HTR-8/SVneo (cell line): ENCODE measurements around a stretch of chr13.

DNA sequence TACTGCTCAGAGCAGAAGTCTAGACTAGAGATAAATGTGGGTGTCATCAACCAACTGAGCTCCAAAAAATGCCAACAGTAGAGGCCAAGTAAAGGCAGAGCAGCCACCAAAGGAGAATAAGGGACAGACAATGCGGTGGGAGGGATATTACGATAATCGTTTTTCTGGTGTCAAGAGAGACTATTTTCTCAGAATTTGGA is 109.4 kb downstream of the SGCG start:
- RRBS = no CpG with 5 or more reads among the region's 3 CpGs

GRCh38 chr13:23367892-23368324 is 65.6 kb downstream of the SACS start:
- RRBS = 97% methylated on average over 1 of the region's 6 CpGs

- RRBS = no CpG with 5 or more reads among the region's 4 CpGs
Measured at GRCh38 chr13:23491475-23491905, 58.0 kb upstream of the SACS start.

GRCh38 chr13:23546860-23547763 is 23.1 kb upstream of the TNFRSF19 start:
- RRBS = 95% methylated on average over 1 of the region's 37 CpGs

GRCh38 chr13:23578435-23579031 is 8.3 kb downstream of the TNFRSF19 start:
- RRBS = 2% methylated on average over 20 of the region's 38 CpGs

GRCh38 chr13:23762598-23763052 is 126.6 kb downstream of the MIPEP start:
- RRBS = no CpG with 5 or more reads among the region's 6 CpGs

GRCh38 chr13:23950968-23951382 is 61.8 kb upstream of the MIPEP start:
- RRBS = no CpG with 5 or more reads among the region's 2 CpGs

DNA sequence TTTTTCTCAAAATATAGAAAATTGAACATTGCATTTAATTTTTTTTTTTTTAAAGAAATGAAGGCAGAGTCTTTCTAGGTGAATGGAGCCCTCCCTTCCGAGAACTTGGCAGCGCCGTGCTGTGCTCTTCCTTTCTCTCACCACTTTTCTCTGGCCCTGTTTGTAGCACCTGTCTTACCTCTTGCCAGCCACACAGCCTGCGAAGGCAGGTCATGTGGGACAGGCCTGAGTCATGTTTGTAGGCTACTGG is 52.9 kb upstream of the C1QTNF9 start:
- RRBS = no CpG with 5 or more reads among the region's 4 CpGs

DNA sequence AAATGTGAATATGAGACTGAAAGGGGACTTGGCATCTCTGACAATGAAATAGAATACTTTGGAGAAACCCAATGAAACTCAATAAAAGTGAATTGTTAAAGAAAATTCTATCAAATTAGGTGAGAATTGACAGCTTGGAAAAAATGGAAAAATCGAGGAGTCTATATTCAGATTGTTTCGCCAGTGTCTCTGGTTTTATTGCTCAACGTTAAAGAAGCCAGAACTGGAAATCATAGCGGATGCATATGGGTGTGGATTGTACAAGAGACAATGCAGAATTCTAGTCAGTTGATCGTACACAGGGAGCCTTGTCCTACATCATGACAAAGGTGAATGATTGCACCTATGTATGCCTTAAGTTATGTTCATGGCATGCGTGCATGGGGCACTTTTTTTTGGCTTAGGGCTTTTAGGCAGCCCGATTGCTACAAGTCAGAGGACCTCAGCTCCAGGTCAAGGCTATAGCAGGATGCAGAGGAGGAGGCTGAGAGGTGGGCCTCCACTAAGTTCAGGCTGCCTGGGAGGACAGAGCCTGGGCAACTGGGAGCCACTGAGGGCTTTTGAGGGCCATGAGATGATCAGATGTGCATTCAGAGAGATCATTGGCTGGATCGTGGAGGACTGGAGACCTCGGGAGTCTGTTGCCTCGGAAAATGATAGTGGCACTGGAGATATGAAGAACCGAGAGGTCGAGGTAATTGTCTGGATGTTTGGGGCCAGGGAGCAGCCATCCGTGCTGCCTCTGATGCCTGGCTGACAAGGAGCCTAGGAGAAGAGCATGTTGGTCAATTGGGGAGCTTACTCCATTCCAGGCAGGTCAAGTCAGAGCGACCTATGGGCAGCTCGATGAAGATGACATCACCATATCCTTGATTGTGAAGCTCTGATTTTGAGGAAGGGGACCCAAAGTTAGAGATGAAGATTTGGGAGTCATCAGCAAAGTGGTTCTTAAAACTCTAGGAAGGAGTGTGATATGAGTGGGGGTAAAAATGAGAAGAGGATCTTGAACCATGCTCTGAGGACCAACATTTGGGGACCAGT is 48.5 kb upstream of the C1QTNF9 start:
- RRBS = no CpG with 5 or more reads among the region's 15 CpGs

DNA sequence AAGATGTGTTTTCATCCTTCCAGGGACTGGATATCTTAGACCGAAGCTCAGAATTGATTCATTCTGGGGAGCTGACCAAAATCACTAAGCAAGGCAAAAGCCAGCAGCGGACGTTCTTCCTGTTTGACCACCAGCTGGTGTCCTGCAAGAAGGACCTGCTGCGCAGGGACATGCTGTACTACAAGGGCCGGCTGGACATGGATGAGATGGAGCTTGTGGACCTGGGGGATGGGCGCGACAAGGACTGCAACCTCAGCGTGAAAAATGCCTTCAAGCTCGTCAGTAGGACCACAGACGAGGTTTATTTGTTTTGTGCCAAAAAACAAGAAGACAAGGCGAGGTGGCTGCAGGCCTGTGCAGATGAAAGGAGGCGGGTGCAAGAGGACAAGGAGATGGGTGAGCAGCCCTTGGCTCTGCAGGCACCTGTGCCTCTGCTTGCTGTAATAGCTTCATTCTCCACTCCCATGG is 12.0 kb upstream of the C1QTNF9 start:
- RRBS = no CpG with 5 or more reads among the region's 12 CpGs

DNA sequence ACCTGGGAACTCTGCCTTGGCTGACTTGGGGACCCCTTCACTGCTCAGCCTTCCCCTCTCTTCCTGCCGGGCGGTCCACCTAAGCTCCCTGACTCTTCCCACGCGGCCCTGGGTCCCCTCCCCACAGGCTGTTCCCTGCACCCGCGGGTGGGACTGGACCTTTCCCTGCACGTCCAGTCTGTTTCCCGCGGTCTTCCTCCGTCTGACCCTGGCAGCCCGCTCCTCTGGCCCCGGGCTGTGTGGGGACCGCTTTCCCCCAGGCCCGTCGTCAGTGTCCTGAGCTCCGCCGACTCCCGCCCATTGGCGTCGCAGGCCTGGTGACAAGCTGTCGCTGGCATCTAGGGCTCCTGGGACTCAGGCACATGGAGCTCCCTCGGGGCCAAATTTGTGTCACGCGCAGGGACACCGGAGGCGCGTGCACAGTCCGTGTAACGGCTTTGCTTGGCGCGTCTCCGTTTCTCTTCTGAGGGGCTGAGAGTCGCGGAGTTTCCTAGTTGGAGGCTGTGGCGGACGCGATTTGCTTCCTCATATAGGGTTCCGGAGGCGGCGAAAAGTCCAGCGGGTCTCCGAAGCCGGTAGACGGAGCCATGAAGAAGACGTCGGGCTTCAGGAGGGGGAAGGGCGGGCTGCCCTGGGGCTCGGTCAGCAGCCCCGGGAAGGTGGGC is 28.9 kb upstream of the PARP4 start:
- RRBS = no CpG with 5 or more reads among the region's 49 CpGs

DNA sequence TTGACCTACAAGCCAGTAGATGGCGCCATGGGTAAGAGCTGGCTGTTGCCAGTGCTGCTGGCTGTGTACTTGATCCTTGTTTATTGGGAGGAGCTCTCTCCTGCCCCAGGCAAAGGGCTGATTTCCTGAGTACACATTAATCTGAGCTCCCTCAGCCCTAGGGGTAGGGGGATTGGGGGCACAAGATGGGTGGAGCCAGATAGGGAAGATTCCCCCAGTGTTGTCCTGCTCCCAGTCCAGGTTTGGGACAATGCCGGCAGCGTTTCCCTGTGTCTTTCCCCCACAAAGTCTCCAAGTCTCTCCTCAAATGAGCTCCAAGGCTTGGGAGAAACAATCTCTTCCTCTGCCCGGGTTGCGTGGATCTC is 67.9 kb upstream of the PARP4 start:
- RRBS = no CpG with 5 or more reads among the region's 5 CpGs

- RRBS = no CpG with 5 or more reads among the region's 4 CpGs
Measured at GRCh38 chr13:24598363-24598730, 81.9 kb upstream of the ATP12A start.

GRCh38 chr13:24685678-24685877 is 5.4 kb downstream of the ATP12A start:
- RRBS = no CpG with 5 or more reads among the region's 5 CpGs

DNA sequence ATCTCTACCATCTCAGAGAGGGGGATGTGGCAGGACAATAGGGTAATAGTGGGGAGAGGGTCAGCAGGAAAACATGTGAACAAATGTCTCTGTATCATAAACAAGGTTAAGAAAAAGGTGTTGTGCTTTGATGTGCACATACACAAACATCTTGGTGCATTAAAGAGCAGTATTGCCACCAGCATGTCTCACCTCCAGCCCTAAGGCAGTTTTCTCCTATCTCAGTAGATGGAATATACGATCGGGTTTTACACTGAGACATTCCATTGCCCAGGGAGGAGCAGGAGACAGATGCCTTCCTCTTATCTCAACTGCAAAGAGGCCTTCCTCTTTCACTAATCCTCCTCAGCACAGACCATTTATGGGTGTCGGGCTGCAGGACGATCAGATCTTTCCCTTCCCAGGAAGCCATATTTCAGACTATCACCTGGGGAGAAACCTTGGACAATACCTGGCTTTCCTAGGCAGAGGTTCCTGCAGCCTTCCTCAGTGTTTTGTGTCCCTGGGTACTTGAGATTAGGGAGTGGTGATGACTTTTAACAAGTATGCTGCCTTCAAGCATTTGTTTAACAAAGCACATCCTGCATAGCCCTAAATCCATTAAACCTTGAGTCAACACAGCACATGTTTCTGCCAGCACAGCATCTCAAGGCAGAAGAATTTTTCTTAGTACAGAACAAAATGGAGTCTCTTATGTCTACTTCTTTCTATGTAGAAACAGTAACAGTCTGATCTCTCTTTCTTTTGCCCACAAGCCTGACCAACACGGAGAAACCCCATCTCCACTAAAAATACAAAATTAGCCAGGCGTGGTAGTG is 34.3 kb upstream of the CENPJ start:
- RRBS = no CpG with 5 or more reads among the region's 6 CpGs

GRCh38 chr13:25017801-25018307 is 78.1 kb upstream of the PABPC3 start:
- RRBS = no CpG with 5 or more reads among the region's 39 CpGs

- RRBS = no CpG with 5 or more reads among the region's 48 CpGs
Measured at GRCh38 chr13:25046912-25047755, 48.8 kb upstream of the PABPC3 start.

DNA sequence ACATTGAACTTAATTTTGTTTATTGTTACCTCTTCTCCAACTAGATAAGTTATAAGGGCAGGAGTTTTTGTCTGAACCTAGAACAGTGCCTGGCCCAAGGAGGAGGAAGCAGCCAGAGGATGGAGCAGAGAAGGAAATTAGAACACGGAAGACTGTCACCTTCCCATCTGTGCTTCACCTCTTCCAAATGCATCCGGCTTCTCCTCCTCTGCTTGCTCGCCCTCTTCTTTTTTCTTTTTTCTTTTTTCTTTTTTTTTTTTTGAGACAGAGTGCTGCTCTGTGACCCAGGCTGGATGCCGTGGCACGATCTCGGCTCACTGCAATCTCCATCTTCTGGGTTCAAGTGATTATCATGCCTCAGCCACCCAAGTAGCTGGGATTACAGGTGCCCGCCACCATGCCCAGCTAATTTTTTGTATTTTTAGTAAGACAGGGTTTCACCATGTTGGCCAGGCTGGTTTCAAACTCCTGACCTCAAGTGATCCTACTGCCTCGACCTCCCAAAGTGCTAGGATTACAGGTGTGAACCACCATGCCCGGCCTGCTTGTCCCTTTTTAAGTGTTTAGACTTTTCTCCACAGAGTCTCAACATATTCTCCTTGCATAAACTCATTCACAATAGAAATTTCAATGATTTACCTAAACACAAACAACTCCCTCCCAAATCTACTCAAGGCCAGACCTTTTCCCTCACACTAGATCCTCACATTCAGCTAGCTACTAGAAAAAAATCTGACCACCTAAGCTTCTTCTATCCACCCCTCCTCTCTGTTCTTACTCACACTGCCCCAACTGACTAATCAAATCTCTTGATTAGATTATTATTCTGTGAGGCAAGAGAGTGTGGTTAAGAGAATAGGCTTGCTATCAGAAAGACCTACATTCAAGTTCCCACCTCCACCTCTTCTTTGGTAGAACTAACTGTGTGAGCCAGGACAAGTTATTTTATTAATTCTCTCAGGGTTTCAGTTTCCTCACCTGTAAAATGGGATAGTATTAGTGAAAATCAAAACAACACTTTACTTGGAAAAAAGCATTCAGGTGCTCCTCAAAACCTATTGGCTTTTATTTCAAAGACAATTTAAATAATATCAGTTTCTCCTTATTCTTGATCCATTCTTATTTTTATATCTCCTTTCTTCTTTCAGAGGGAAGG is 4.5 kb downstream of the MTMR6 start:
- RRBS = no CpG with 5 or more reads among the region's 9 CpGs

DNA sequence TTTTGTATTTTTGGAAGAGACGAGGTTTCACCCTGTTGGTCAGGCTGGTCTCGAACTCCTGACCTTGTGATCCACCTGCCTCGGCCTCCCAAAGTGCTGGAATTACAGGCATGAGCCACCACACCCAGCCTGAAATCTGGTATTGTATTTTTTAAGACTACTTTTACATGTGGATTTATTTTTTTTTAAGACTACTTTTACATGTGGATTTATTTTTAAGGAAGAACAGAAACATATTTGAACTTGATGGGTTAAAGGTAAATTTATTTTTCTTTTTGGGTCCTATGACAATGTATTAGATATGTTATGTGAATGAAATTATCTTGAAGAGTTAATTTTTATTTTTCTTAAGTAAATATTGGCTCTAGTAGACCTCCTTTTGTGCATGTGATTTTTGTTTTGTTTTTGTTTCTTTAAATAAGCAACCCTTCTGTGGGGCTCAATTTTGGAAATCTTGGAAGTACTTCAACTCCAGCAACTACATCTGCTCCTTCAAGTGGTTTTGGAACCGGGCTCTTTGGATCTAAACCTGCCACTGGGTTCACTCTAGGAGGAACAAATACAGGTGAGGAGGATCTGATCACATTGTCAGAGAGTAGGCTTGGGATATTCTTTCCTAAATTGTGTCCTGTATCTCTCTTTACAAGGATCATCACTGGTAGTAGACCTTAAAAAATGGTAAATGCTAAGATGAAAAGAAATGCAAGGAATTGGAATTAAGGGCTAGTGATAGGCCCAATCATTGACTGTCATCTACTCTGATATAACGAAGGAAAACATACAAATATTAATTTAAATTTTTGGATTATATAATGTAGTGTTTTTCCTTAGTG is 6.2 kb downstream of the NUP58 start:
- RRBS = no CpG with 5 or more reads among the region's 5 CpGs

GRCh38 chr13:26051120-26051687 is 612 bp downstream of the SHISA2 start:
- RRBS = 14% methylated on average over 25 of the region's 56 CpGs